ENCODE measurements around the gene PLEK.

GRCh38 chr2:68365062-68365694, at the start of gene PLEK:
Gene PLEK, plus strand, starts transcription at chr2:68365282.
- PRO-cap, result no peak

GRCh38 chr2:68379796-68380236, 14.7 kb downstream of the PLEK start:
- PRO-cap, result no peak

GRCh38 chr2:68384509-68384898, 19.4 kb downstream of the PLEK start:
- PRO-cap, result no peak

DNA sequence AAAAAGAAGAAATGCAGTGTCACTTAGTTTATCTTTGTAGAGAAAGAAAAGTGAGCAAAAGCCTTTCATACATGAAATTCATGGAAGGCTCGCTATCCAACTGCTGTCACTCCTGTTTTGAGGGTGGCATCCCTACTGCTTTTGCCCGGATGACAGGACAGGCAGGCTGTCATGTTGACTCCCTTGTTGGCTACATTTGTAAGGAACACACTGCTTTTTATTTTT, 19.7 kb downstream of the PLEK start:
- PRO-cap, result no peak

DNA sequence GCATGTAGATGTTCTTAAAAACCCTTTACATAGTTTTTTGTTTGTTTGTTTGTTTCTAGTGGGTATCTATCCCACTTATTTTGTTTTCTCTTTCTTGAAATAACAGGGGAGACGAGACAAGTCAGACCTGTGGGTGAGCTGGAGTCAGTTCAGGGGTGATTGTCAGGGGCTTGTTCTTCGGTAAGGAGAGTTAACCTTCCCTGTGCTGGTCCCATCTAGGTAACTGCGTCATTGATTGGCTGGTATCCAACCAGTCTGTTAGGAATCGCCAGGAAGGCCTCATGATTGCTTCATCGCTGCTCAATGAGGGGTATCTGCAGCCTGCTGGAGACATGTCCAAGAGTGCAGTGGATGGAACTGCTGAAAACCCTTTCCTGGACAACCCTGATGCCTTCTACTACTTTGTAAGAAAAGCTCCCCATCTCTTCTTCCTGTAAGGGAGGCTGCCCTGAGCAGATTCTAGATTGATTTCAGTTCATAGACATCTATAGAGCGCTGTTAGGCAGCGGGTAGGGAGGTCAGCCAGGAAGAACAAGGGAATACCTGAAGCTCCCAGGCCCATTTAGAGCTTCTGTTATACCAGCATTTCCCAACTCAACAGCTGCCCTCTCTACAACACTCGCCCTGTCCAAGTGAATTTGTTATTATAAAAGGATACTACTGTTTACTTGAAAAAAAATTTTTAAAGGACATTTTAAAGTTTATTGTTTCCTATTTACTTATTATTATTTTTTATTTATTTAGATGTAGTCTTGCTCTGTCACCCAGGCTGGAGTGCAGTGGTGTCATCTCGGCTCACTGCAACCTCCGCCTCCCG, 21.4 kb downstream of the PLEK start:
- PRO-cap, result no peak

GRCh38 chr2:68387299-68388323, 22.5 kb downstream of the PLEK start:
- PRO-cap, result no peak

DNA sequence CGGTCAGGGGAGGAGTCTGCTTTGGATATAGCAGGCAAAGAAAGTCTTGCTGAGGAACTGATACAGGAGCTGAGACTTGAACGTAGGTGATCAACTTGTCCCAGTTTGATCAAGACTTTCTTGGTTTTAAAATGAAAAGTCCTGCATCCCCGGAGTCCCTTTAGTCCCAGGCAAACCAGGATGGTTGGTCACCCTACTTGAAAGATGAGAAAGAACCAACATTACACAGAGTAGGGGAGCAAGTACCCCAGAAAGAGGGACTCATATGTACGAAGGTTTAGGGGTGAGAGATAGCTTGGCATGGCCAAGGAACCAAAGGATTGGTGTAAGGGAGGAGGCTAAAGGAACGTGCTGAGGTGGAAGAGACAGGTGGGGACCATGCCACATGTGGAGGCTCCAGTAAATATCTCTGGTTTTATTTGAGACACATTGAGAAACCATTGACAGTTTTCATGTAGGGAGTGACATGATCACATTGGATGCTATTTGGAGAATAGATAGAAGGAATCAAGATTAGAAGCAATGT, 28.4 kb downstream of the FBXO48 start:
- PRO-cap, result unidirectional peak, plus-strand start at position 250 of the sequence

DNA sequence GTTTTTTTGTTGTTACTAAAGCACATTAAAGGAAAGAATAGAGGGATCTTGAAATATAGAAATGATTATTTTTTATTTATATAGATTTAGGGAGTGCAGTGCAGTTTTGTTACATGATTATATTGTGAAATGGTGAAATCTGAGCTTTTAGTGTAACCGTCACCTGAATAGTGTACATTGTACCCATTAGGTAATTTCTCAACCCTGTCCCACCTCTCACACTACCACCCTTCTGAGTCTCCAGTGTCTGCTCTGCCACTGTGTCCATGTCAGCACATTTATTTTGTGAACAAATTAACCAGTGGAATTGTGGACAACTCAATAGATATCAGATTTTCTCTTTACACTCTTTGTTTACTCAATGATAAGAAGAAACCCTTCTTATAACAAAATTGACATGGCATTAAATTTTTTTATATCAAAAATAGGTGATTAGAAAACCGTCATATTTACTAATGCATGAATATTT, 24.2 kb downstream of the APLF start:
- PRO-cap, result no peak

DNA sequence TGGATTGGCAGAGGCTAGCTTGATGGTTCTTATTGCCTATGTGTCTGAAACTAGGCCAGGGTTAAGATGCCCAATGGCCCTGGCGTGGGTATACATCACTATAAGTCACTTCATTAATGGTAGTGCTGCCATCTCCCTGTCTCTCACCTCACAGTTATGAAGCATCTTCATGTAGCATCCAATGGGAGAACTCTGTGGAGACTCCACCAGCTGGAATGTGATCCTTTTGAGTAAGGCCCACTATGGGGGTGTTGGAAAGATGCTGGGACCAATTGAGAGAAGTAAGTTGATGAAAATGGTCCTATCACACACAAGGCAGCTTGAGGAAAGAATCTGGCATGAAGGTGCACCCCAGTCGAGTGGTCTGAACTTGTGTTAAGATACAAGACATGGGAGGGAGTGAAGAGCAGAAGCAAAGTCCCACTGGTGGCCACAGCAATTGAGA, 4.7 kb downstream of the ARHGAP25 start:
- PRO-cap, result no peak

GRCh38 chr2:68799565-68800164, 65.1 kb downstream of the ARHGAP25 start:
- PRO-cap, result no peak

DNA sequence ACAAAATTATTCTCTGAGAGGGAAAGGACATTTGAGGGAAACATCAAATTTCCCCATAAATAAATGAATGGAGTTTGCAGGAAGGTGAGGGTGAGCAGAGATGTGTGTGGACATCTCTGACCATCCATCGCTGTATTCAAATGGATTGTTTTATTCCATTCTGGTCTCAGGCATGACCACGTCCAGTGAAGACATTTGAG, 45.0 kb downstream of the BMP10 start:
- PRO-cap, result no peak

GRCh38 chr2:68828913-68829977, 42.0 kb downstream of the BMP10 start:
- PRO-cap, result no peak

GRCh38 chr2:69196279-69196925, 183.4 kb downstream of the ANTXR1 start:
- PRO-cap, result no peak

DNA sequence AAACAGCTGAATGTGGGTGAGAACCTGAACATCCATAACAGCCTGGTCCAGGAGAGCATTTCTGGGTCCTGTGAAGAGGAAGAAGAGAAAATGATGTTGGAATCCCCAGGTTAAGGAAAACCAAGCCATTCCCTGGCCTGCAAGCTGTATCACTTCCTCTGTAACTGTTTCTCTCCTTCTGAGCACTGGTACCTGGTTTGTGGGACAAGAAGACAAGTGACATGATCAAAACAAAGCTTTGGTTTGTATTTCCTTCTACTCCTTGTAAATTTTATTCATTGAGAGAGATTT, 173.0 kb downstream of the GFPT1 start:
- PRO-cap, result no peak

DNA sequence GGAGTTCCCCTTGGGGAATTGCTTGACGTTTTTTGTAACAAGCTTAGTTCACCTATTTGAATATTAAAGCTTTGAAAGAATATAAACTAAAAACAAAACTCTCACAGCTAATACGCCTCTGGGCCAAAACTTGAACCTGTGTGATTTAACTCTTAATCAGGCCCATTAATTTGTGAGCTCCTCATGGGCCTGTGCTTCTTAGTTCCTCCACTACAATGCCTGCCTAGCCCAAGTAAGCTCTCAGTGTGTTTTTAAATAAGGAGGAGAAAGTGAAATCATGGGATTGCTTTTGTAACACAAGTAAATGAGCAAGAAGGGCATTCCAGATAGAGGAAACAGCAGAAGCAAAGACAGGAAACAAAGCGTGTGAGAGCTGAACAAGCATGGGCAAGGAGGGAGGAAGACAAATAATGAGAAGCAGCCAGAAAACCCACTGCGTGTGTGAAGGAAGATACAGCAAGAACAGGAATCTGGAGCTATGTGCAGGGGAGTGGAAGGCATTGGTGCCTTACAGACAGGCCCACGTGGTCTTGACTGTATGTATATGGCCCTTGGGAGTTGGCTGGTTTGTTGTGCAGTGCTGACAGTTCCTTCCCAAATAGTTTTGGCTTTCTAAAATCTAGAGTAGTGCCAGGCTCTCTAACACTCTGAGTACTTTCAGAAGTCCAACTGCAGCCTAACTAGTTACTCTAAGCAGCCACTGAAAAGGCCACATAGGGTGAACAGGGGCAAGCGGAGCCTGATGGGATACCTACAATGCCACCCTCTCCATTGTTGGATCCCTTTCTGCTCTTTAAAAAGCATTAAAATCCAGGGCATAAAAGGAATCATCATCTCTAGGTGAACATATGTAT, 88.6 kb downstream of the AAK1 start:
- PRO-cap, result no peak

DNA sequence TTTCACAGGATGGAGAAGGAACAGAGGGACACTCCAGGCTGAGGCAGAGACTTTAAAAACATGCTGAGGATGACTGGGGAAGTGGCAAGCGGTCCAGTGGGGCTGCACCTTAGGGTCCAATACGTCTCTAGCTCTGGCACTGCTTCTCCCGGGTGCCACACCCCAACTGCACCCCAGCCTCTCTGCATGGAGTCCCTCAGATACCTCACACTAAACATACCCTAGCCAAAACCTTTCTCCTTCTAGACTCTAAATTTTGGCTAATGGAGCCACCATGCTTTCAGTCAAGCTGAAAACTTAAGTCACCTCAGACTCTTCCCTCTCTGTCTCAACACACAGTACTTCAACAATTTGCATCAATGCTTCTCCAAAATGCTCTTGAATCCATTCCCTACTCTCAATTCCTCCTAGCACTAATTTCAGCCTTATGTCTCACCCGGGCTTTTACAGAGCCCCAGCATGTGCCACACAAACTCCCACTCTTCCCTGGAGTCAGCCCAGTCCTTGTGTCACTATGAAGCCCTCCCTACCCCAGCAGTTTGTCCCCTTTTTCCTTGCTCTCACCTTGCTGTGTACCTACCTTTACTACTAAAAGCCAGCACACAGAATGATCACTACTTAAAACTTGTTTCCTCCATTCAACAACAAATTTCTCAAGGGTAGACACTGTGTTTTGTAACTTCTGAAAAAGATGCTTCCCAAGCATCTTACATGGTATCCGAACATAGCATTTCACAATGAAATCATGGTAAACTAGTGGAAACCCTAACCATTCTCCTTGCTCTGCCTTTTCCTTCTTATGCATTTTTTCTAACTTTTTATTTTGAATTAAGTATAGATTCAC, 38.7 kb downstream of the AAK1 start:
- PRO-cap, result no peak

- PRO-cap, result no peak
These were observed 5.2 kb downstream of the AAK1 start for GRCh38 chr2:69638170-69638872.

DNA sequence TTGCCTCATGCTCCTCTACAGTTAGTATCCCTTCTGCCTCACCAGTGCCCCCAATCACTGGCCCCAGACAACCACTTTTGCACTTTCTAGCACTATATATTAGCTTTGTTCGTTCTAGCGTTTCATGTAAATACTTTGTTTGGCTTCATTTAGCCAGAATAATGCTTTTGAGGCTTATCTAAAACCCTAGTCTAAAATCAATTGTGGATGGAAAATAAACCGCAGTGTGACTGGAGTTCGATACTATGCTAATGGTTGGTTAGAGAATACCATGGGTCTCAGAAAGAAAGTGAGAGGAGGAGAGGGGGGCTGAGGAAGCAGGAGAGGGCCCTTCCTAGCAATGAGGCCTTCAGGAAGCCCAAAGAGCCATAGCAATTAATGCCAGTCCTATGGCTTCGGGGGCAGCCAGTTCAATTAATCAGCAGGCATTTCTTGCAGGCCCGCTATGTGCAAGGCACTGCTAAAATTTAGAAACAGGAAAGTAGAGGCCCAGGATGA, 23.6 kb downstream of the ANXA4 start:
- PRO-cap, result no peak

- PRO-cap, result no peak
These were observed 30.5 kb upstream of the GMCL1 start for GRCh38 chr2:69798709-69799689.

DNA sequence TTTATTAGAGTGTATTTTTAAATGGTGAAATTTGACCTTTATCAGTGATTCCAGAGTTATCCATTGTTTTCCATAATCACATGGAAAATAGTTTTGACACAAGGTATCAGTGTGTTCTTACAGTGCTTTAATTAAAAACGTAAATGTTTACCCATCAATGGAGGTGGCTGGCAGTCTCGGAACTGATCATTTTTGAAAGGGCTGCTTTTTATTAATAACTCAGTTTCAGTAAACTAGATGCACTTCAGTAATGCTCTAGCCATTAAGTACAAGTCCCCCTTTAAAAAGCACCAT, 3.8 kb downstream of the MXD1 start:
- PRO-cap, result no peak